Lower leg skin (tissue), 2 donors: Measurements from ENCODE around the gene ATP5PO.

DNA sequence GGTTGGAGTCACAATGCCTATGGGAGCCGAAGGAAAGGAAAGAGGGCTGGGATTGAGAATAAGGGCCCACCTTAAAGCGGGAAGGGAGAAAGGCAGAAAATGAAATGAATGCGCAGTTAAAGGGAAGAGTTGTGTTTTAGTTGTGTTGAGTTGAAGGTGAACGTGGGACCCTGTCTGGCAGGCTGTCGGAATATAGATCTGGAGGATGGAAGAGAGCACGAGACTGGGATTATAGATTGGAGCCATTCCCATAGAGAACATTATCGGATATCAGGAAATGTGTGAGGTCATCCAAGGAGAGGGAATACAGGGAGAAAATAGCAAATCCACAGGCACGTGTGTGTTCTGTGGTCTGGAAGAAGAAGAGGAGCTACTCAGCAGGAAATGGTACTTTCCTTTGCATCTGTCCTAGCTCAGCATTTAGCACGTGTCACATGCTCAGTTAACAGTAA lies 100.7 kb downstream of the ATP5PO start:
- PRO-cap = no peak
- RAMPAGE, long total RNA, 2 experiments = no peak in any of the 2 experiments

DNA sequence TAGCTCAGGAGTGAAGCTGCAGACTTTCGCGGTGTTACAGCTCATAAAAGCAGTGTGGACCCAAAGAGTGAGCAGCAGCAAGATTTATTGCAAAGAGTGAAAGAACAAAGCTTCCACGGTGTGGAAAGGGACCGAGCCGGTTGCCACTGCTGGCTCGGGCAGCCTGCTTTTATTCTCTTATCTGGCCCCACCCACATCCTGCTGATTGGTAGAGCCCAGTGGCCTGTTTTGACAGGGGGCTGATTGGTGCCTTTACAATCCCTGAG lies 47.7 kb downstream of the ATP5PO start:
- PRO-cap = no peak
- RAMPAGE, long total RNA, 2 experiments = no peak in any of the 2 experiments

DNA sequence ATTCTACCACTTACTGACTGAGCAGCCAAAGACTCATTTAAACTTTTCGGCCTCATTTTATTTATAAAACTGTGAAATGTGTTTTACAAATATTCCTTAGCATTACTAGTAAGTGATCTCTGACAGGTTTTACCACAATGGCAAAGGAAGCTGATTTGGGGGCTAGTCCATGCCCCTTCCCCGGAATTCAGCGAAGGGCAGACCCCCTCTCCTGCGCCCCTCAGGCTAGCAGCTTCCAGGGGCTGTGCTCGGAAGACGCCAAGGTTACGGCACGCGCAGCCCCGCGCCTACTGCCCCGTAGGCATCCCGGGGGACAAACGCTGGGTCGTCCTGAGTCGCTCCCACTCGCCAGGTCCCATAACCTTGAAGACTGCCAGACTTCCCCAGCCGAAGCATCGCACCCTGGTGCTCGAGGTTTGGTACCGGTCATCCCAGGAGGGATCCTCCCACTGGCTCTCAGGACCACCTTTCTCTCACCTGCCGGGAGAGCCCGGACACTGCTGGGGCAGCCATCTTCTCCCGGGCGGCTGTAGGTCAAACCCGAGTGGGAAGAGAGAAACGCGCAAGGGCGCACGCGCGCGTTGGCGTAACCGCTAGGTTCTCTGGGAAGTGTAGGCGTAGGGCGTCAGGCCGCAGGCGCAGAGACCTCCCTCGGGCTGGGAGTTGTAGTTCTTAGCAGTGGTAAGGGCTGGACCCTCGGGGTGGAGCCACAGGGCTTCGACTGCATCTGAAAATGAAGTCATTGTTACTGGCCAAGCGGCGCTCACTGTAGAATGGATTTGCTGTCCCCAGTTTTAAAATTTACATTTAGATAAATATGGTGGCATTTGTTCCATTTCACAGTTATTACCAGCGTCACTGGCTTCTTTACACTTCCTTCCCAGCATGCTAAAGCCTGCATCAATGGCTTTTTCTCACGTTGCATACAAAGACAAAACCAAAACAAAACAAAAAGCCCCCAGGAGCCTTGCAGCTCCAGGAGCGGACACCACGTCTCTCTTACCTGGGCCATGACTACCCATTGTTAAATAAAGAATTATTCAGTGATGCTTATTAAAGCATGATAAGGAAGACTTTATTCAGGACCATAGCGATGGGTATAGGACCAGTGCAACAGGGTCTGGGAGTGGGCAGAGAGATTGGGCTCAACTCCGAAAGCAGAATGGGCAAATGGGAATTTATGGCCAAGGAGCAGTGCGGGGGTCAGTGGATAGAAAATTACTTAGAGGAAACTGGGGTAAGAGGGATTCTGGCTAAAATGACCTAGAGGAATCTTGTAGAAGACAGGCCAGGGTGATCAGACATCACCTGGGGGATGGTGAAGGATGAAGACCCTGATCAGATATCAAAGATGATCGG lies at the start of gene ATP5PO:
ATP5PO (minus strand) TSS at position 554 of the 1,359 bp plus-strand sequence.
- PRO-cap = bidirectional peak, plus-strand start at position 742 of the sequence, minus-strand start at position 536 of the sequence
- RAMPAGE, long total RNA, 2 experiments = start-site peak on the minus strand in 2 of 2 experiments, centred at positions 535 to 538 of the sequence, 924 to 1,236 reads per replicate

DNA sequence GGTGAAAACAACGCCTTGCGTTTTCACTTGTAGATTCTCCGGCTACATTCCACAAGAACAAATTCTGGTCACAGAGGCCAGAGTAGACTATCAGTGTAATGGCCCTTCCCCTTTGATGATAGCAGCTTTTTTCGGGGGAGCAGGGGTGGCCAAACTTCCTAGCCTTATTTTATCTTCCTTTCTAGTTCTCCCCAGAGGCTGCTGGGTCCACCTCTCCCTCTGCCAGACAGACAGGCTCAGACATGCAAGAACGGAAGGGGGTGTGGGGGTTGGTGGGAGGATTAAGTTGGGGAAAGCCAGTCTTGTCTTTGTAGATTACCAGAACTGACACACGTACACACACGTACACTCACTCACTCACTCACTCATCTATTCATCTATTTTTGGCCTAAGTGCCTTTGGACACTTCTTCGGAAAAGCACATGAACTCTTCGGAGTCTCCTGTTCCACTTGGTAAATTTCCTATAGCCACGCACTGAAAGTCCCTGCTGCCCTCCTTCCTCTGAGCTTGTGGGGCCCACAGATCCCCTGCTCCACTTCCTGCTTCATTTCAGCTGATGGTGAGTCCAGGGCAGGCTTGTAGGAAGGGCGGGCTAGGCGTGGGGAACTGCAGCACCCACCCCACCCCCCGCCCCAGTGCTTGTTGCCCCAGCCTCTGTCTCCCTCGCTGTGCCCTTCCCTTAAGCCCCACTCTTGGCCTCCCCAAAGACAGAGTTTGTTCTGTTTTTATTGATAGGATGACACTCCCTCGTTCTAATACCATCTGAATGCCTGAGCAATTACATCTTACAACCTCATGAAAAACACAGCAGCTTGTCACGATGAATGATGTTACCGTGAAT lies 60.6 kb upstream of the ATP5PO start:
- PRO-cap = unidirectional peak, plus-strand start at position 311 of the sequence; bidirectional peak, plus-strand start at position 553 of the sequence, minus-strand start at position 510 of the sequence
- RAMPAGE, long total RNA, 2 experiments = no peak in any of the 2 experiments

GRCh38 chr21:34096309-34097309 lies 23.2 kb downstream of the MRPS6 start:
- PRO-cap = no peak
- RAMPAGE, long total RNA, 2 experiments = no peak in any of the 2 experiments

- PRO-cap = no peak
- RAMPAGE, long total RNA, 2 experiments = no peak in any of the 2 experiments
Observed at GRCh38 chr21:34159307-34159990, 86.1 kb downstream of the MRPS6 start.

- PRO-cap = no peak
- RAMPAGE, long total RNA, 2 experiments = no peak in any of the 2 experiments
Observed at GRCh38 chr21:34198419-34198770, 125.0 kb downstream of the MRPS6 start.

GRCh38 chr21:34200856-34201796 lies 127.7 kb downstream of the MRPS6 start:
- PRO-cap = no peak
- RAMPAGE, long total RNA, 2 experiments = no peak in any of the 2 experiments

GRCh38 chr21:34542911-34543204 lies 30.8 kb upstream of the KCNE1 start:
- PRO-cap = no peak
- RAMPAGE, long total RNA, 2 experiments = no peak in any of the 2 experiments

DNA sequence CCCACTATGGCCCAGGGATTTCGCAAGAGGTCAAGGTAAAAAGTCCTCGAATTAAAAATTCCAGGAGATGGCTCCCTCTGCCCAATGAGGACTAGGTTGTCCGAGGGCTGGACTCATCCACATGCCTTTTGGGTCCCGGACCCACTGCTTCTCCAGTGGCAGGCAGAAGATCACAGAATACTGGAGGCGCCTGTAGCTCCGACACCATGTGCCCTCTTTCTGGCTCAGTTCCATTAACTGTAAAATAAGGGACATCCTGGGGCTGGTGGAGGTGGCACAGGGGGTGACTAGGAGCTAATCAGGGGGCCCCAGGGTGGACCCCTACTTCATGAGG lies 42.8 kb downstream of the RCAN1 start:
- PRO-cap = no peak
- RAMPAGE, long total RNA, 2 experiments = no peak in any of the 2 experiments

DNA sequence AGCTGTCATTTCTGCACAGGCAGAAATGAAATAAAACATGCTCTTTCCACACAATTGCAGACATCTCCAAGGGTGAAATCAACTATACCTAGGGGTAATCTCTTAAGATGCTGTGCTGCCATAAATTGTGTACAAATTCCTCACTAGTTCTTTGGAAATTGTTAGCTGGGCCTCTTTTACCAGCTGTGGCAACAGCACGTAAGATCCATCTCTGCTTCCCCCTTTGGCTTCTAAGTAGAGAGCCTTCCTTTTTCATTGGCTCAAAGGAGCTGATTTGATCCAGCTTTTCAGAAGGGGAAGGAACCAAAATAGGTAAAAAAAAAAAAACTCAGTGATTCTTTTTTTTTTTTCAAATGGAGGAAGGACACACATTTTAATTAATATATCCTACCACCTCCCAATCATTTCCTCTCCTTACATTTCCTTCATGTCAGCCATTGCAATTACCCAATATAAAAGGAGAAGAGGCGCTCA lies 4.0 kb upstream of the RCAN1 start:
- PRO-cap = no peak
- RAMPAGE, long total RNA, 2 experiments = no peak in any of the 2 experiments

DNA sequence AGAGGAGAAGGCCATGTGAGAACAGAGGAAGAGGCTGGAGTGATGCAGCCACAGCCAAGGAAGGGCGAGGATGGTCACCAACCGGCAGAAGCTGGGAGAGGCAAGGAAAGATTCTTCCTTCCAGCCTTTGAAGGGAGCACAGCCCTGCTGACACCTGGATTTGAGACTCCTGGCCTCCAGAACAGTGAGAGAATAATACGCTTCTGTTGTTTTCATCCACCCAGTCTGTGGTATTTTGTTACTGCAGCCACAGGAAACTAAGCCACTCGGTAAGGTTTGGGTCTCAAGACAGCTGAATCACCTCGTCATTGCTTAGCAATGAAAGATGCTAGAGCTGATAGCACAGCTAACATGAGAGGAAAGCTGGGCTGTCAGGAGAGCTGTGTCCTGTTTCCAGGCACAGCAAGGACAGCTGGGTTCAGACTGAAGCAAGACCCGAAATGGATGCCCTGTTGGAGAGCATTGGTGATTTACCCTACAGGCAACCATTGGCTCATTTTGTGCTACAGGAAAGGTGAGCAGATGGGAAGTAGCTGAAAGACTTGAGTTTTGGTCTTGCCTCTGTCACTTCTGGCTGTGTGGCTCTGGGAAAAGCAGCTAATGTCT lies 57.8 kb downstream of the CLIC6 start:
- PRO-cap = no peak
- RAMPAGE, long total RNA, 2 experiments = no peak in any of the 2 experiments

DNA sequence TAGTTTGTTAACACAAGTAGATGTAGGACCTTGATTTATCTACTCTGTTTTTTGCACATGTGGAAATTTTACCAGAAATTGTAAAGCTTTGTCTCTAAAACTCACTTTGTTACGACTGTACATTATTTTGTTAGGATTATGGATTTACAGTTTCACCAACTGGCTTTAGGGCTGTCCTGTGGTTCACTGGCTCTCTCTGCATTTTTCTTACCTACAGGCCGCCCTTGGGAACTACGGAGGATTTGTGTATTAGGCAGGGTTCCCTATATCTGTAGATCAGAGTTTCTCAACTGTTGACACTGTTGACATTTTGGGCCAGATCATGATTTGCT lies 125.6 kb downstream of the CLIC6 start:
- PRO-cap = no peak
- RAMPAGE, long total RNA, 2 experiments = no peak in any of the 2 experiments

GRCh38 chr21:34796779-34797431 lies 128.1 kb downstream of the CLIC6 start:
- PRO-cap = no peak
- RAMPAGE, long total RNA, 2 experiments = no peak in any of the 2 experiments

DNA sequence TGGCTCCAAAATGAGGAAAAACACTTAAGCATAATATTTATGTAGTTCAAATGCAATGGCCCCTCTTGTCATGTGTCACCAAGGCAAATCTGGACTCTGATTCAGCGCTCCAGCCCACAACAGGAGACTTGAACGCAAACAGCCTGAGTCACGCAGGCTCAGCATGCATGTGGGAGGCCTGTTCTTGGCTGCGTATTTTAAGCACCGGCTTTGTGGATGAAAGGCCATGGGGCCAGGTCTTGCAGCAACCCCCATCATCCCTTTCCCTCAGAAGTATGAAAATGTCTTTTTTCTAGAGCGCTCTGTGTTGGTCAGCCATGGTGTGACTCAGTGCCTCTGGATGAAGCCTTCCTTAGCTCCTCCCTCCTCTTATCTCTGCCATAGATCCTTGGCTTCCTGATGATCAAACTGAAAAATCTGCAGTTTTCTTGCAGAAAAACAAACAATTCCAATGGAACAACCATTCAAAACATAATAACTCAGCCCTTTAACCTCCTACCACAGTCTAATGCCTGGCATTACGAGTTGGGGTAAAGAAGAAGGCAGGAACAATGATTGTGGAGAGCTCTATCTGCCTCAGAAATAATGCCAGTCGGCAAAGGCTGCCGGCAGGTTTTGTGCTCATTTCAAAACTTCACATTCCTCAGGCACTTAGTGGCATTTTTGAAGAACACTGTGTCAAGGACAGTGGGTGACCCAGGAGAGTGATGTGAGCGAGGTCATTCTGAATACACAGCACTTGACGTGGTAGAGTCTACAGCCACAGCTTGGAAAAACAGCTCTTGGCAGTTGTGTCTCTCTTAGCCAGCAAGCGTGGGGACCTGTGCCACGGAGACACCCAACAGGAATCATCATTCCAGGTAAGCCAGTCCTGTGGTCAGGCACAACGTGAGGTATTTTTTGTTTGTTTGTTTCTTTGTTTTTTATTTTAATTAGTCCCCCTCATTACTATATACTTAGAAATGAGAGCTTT lies 167.6 kb downstream of the CLIC6 start:
- PRO-cap = bidirectional peak, plus-strand start at position 227 of the sequence, minus-strand start at position 98 of the sequence; unidirectional peak, minus-strand start at position 264 of the sequence; unidirectional peak, plus-strand start at position 738 of the sequence
- RAMPAGE, long total RNA, 2 experiments = no peak in any of the 2 experiments

DNA sequence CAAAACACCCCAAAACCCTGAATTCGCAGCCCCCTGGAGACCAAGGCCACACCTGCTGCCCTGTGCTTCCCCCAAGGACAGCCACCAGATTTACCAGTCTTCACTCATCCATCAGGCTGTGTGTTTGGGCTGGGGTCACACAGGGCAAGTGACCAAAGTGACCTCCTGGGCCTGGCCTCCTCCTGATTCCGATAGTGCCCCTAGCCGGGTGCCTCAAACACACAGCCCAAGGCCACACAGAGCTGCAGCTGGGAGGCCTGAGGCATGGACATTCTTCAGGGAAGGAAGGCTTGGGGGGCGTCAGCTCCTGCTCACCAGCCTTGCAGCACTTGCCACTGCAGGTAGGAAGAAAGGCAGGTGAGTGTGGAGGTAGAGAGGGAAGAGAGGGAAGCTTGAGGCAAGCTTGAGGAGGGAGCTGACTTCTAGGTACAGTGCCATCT lies 181.3 kb downstream of the RUNX1 start:
- PRO-cap = no peak
- RAMPAGE, long total RNA, 2 experiments = no peak in any of the 2 experiments

- PRO-cap = no peak
- RAMPAGE, long total RNA, 2 experiments = no peak in any of the 2 experiments
Observed at GRCh38 chr21:34878125-34878955, 170.8 kb downstream of the RUNX1 start.

DNA sequence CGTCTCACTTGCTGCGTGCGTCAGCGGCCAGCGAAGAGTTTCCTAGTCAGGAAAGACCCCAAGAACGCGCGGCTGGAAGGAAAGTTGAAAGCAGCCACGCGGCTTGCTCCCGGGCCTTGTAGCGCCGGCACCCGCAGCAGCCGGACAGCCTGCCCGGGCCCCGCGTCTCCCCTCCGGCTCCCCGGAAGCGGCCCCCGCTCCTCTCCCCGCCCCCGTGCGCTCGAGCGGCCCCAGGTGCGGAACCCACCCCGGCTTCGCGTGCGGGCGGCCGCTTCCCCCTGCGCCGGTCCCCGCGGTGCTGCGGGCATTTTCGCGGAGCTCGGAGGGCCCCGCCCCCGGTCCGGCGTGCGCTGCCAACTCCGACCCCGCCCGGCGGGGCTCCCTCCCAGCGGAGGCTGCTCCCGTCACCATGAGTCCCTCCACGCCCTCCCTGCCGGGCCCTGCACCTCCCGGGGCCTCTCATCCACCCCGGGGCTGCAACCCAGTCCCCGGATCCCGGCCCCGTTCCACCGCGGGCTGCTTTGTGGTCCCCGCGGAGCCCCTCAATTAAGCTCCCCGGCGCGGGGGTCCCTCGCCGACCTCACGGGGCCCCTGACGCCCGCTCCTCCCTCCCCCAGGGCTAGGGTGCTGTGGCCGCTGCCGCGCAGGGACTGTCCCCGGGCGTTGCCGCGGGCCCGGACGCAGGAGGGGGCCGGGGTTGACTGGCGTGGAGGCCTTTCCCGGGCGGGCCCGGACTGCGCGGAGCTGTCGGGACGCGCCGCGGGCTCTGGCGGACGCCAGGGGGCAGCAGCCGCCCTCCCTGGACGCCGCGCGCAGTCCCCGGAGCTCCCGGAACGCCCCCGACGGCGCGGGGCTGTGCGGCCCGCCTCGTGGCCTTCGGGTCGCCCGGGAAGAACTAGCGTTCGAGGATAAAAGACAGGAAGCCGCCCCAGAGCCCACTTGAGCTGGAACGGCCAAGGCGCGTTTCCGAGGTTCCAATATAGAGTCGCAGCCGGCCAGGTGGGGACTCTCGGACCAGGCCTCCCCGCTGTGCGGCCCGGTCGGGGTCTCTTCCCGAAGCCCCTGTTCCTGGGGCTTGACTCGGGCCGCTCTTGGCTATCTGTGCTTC lies 159.3 kb downstream of the RUNX1 start:
- PRO-cap = bidirectional peak, plus-strand start at position 49 of the sequence, minus-strand start outside the sequence; bidirectional peak, plus-strand start at position 410 of the sequence, minus-strand start at position 289 of the sequence
- RAMPAGE, long total RNA, 2 experiments = start-site peak on the minus strand in 1 of 2 experiments, centred at position 325 of the sequence, 6 reads per replicate

- PRO-cap = no peak
- RAMPAGE, long total RNA, 2 experiments = no peak in any of the 2 experiments
Observed at GRCh38 chr21:35019350-35019930, 29.7 kb downstream of the RUNX1 start.

DNA sequence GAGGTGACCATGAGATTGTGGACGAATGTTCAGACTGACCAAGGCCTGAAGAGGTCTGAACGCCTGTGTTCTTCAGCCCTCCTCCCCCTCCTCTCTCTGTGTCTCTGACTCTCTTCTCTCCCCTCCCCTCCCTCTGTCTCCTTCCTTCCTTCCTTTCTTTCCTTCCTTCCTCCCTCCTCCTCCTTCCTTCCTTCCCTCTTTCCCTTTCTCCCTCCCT lies 157.3 kb upstream of the RUNX1 start:
- PRO-cap = no peak
- RAMPAGE, long total RNA, 2 experiments = no peak in any of the 2 experiments